UCH-1 (cell line): ENCODE results near the gene RGPD5.

DNA sequence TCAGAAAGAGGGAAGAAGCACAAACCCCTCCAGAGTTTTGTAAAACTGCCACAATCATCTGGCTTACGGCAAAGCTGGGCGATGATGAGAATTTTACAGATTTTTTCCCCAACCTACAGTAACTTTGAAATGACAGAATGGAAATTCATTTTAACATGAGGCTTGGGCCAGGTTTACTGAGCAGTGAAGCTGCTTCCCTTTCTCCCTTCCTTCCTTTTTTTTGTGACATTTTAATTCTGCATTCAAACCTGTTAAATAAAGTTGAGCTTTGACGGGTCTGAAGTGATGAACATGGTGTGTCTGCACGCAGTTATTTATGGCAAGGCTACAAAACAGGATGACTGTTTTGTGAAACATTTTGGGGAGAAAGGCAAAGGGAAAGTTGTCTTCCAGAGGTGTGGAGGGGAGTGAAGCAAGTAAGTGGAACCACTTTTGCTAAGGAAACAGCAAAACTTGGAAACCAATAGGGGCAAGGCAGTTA, 61.7 kb upstream of the RANBP2 start:
- RRBS, result no CpG with 5 or more reads among the region's 4 CpGs

GRCh38 chr2:108661877-108662554, 57.3 kb upstream of the RANBP2 start:
- RRBS, result no CpG with 5 or more reads among the region's 8 CpGs

- RRBS, result no CpG with 5 or more reads among the region's 1 CpG
Observed at GRCh38 chr2:108777000-108777468, 9.5 kb upstream of the CCDC138 start.

DNA sequence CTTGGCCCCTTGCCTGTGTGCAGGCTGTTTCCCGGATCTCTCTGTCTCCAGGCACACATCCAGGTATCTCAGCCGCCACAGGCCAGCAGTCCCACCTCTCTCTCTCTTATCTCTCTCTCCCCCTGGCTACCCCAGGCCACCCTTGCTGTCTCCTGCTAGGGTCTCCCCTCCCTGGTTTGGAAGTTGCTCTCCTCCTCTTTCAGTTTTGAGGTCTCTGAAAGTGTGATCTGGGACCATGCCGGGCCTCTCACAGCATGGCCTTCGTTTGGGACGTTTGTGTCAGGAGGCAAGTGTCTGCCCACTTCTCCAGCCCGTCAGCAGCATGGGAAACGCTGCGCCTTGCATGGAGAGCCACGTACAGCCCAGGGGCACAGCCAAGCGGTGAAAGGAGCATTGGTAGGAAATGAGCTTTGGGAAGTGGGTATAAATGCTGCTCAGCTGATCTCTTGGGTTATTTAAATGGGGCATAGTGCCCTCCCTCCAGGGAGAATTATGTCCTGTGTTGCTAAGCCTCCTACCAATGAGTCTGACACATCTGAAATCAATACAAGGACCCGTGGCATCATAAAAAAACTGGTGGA, 72.5 kb downstream of the SH3RF3 start:
- RRBS, result no CpG with 5 or more reads among the region's 11 CpGs

- RRBS, result no CpG with 5 or more reads among the region's 7 CpGs
Observed at GRCh38 chr2:109407697-109408252, 206.0 kb downstream of the SEPTIN10 start.

DNA sequence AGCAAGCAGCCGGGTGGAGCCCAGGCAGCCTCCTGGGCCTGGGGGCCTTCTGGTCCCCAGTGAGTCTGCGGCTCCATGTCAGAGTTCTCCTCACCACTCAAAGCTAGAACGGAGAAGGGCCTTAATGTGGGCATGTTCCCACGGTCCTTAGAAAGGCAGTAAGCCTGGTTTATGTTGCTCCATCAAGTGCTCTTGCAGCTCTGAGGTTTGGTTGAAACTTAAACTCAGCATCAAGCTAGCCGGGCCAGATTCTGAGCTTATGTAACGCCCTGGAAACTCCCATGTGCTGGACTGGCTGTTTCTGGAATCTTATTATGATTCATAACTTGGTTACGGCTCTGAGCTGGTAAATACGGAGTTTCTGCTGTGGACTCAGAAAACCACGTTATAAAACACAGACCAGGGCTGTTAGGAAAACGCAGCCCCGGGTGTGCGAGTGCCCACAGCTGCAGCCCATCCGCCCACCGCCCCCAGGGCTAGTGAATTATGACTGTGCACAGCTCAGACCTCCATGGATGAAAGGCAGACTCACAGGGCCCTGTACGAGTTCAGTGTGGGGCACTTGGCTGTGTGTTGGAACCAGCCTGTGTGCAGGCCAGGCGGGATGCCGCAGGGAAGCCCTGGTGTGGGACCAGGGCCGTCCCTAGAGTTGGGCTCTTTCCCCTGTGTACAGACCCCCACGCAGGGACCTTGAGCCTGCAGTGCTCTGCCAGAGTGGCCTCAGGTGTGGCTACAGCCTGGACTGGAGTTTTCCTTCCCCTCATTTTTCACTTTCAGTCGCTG, 99.6 kb downstream of the SEPTIN10 start:
- RRBS, result no CpG with 5 or more reads among the region's 20 CpGs

DNA sequence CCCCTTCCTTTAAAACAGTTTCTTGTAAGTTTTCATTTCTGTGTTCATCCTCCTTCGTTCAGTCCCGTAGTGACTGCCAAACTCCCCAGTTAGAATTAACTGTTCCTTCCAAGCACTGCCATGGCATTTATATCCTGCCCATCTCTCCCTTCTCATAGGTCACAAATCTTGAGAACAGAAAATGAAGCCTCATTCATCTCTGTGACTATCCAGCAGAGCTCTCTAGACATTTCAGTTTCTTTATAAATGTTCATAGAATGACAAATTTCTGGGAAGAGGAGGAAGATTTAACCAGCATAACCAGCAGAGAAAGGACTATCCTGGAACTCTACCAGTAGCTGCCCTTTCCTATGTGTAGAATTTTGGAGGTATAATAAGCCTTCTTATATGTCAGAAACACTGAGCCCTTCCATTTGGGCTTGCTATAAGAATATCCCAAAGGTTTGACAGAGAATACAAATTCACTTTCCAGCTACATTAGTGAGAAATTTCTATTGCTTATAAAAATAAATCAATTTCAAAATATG, 57.9 kb downstream of the SEPTIN10 start:
- RRBS, result no CpG with 5 or more reads among the region's 2 CpGs

- RRBS, result no CpG with 5 or more reads among the region's 3 CpGs
Observed at GRCh38 chr2:109567849-109568048, 46.0 kb downstream of the SEPTIN10 start.

DNA sequence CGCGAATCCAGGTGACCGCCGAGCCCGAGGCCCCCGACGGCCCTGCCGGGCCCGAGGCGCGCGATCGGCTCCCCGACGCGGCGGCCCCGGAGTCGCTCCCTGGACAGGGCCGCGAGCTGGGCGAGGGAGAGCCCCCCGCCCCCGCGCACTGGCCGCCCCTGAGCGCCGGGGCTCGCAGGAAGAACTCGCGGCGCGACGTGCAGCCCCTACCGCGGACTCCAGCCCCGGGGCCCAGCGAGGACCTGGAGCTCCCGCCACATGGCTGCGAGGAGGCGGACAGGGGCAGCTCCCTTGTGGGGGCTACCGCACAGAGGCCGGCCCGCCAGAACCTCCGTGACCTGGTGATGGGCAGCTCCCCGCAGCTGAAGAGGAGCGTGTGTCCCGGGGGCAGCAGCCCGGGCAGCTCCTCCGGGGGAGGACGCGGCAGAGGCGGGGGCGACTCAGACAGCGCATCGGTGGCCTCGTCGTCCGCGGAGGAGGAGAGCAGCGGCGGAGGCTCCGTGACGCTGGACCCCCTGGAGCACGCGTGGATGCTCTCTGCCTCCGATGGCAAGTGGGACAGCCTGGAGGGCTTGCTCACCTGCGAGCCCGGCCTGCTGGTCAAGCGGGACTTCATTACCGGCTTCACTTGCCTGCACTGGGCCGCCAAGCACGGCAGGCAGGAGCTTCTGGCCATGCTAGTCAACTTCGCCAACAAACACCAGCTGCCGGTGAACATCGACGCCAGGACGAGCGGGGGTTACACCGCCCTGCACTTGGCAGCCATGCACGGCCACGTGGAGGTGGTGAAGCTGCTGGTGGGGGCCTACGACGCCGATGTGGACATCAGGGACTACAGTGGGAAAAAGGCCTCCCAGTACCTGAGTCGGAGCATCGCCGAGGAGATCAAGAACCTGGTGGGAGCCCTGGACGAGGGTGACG, 869 bp downstream of the SOWAHC start:
- RRBS, result 39% methylated on average over 43 of the region's 90 CpGs

- RRBS, result no CpG with 5 or more reads among the region's 11 CpGs
Observed at GRCh38 chr2:109631888-109632682, 17.9 kb downstream of the SOWAHC start.

- RRBS, result no CpG with 5 or more reads among the region's 6 CpGs
Observed at GRCh38 chr2:109677066-109677675, 63.0 kb downstream of the SOWAHC start.

GRCh38 chr2:109794114-109794785, at the start of gene RGPD5:
Gene RGPD5 (plus strand): TSS chr2:109794305.
- RRBS, result 2% methylated on average over 9 of the region's 82 CpGs

DNA sequence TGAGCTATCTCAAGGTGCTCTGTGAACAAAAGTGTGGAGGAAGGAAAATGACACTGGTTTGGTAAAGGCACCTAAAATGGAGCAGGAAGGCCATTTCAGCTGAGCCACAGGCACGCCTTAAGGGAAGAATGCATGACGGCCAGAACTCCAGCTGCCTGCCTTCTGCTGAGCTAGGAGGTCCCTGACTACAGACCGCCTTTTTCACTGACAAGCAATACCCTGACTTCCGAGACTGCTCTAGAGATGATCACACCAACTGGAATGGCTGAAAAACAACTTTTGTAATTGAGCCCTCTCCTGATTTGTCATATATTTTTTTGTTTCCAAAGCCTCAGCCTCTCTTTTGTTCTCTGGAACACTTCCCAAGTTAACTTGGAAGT, 61.0 kb downstream of the MALL start:
- RRBS, result no CpG with 5 or more reads among the region's 4 CpGs

- RRBS, result no CpG with 5 or more reads among the region's 6 CpGs
Observed at GRCh38 chr2:110104373-110104934, 11.2 kb downstream of the MALL start.

GRCh38 chr2:110113540-110114819, 1.6 kb downstream of the MALL start:
- RRBS, result no CpG with 5 or more reads among the region's 15 CpGs

DNA sequence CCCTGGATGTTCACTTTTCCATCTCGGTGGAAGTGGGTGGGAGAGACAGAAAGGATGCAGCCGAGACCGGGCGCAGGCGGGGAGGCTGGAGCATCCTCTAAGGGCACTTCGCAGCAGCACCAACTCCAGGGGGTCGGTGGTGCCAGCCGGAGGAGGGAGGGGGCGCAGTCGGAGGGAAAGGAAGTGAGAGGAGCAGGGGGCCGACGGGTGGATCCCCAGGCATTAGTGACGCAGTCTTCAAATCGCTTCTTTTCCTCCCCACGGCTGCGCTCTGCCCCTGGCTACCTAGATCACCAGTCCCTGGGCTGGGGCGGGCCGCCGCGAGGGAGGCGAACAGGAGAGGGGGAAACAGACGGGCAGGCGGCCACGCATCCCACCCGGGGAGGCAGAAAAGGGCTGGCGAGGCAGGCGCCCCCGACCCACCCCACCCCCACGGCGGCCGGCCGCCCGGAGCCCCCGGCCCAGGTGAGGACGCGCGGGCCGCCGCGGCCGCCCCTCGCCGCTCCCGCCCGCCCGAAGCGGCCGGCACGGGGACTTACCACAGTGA, 33.2 kb upstream of the RGPD6 start:
- RRBS, result no CpG with 5 or more reads among the region's 49 CpGs

GRCh38 chr2:110806076-110806457, 73.7 kb downstream of the ACOXL start:
- RRBS, result 24% methylated on average over 5 of the region's 14 CpGs

GRCh38 chr2:111032483-111033476, 87.9 kb upstream of the BCL2L11 start:
- RRBS, result no CpG with 5 or more reads among the region's 11 CpGs

GRCh38 chr2:111116949-111117409, 3.7 kb upstream of the BCL2L11 start:
- RRBS, result 9% methylated on average over 7 of the region's 24 CpGs

DNA sequence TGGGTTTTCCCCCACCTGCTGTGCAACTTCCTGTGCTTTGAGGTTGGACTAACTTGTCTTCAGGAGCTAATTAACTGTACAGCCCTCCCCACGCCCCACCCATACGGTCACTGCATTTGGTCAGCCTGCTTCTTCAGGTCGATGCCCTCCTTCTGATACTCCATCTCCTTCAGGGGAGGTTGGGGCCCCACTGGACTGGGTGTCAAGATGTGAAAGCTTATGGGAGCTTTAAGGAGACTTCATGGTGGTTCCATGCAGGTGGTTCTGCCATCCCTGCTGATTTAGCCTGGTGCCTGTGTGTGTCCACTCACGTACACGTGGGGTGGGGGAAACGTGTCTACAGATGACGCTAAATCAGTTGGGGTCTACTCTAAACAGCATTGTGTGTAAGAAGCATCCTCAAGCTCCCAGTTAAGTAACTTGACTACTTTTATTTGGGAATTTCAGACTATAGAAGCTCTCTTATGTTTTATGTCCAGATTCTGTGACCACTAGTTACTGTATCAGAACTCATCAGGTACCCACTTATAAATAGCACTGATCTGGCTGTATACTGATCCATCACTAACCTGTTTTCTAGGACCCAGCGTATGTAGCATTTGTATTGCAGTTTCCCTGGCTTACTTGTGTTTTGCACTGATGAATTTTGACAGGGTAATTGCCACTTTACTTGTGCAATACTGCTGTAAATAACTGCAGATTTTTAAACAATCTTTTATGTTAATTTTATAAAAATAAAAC, 47.1 kb downstream of the BCL2L11 start:
- RRBS, result no CpG with 5 or more reads among the region's 8 CpGs